Cardiac septum (tissue), 1 donor: ENCODE measurements around a stretch of chr10.

DNA sequence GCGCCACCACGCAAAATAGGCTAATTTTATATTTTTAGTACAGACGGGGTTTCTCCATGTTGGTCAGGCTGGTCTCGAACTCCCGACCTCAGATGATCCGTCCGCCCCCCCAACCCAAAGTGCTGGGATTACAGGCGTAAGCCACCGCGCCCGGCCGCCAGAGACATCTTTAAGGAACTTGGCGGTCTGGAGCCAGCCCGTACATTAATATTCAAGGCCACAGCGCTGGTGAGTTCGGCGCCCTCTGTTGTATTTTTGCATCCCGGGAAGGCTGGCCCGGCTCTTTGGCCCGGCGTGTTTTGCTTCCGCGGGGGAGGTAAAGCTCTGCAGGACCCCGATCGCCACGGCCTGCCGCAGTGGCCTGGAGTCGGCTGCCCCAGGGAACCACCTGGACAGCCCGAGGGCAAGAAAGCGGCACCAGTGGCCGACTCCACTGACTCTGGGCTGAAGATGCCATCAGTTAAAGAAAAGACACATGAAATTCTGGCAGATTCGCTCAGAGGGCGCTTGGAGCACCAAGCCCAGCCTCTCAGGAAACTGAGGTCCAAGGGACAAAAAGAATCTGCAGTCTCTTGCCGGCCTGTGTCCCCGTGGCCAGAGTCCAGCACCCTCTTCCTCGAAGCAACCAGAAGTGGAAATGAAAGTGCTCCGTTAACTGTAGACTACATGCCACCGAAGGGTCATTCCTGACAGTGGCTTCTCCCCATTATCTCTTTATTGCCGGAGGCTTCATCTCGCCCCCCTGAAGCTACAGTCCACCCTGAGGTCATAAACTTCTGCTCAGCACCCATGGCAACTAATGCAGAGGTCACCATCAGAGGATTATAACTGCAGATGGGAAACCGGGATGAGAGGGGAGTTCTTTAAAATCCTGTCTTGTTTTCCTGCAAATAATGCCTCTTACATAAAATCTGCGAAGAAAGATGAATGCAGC, 878 bp upstream of the CHST15 start:
- PRO-cap: unidirectional peak, minus-strand start at position 633 of the sequence

DNA sequence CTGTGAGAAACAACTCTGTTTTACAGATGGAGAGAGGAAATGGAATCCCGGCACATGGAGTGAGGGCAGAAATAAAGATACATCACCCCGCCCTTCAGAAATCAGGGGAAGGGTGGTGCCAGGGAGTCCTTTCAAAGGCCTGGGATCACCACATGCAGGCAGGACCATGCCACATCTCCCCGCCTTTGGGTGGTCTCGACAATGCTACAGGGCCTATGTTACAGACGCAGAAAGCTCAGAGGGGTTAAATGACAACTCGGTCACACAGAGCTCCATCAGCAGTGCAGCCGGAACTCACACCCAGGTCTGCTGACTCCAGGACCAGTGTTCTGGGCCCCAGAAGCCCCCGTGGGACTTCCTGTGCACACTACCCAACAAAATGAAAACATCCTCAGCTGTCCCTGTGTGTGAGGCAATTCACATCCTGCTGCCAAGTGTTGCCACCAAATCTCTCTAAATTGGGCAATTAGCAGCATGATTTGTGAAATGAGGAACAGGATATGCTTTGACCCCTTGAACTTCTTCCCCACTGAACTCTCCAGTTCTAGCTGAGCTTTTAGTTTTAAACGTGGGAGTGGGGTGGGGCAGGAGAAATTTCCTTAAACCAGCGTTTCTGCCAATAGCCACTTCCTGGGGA, 51.6 kb upstream of the CHST15 start:
- PRO-cap: no peak

GRCh38 chr10:124152526-124153793, 59.6 kb upstream of the CHST15 start:
- PRO-cap: no peak

- PRO-cap: no peak
Observed at GRCh38 chr10:124221929-124222431, 128.6 kb upstream of the CHST15 start.

DNA sequence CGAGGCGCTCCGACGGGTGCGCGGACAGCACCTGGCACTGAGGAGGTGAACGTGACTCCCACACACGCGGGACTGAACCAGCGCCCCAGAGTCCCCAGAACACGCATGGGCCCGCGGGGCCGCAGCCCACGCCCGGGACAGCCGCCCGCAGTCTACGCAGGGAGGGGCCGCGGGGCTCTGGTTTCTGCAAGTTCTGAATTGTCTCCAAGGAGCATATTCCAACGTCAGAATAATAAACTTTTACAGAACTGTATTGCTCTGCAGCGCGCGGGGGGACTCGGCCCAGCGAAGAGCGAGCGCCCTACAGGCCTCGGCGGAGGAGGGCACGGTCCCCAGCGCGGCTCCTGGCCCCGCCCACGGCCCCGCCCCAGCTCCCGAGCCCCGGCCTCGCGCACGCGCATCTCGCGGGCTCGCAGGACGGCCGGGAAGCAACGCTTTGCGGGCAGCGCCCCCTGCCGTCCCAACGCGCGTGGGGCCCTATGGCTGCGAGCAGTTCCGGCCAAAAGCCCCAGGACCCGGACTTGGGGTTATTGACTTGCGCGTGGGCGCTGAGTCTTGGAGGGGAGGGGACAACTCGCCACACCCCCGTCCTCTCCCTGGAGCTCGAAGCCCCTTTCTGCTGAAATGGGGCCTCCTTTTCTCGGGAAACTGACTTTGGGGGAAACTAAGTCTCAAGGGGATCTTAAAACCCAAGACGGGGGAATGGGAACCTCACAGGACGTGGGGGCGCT, 29.6 kb downstream of the OAT start:
- PRO-cap: unidirectional peak, minus-strand start at position 294 of the sequence

DNA sequence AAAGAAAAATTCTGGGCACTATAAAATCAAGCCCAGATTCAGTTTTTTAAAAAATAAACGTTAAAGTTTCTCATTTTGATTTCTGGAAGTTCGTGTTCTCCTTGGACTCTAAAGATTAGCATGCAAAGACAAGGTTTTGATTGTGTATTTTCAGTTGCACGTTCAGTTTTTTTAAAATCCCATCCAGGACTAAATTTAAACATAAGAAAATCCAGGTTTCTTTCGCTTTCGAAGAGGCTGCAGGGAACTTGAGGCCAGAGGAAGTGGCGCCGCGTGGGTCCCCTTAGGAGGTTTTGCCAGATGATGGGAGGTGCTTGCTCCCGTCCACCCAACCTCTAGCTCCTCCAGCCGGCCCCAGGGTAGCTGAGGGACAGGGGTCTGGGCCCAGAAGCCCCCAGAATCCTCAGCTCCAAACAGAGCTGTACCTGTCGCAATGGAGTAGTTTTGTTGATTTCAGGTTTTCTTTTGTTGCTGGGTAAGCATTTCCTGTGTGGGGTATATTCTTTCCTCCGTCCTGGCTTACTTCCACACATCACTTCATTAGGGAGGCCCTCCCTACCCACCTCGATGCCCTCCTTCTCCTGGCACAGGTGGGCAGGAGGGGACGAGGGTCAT, 32.4 kb downstream of the LHPP start:
- PRO-cap: no peak

DNA sequence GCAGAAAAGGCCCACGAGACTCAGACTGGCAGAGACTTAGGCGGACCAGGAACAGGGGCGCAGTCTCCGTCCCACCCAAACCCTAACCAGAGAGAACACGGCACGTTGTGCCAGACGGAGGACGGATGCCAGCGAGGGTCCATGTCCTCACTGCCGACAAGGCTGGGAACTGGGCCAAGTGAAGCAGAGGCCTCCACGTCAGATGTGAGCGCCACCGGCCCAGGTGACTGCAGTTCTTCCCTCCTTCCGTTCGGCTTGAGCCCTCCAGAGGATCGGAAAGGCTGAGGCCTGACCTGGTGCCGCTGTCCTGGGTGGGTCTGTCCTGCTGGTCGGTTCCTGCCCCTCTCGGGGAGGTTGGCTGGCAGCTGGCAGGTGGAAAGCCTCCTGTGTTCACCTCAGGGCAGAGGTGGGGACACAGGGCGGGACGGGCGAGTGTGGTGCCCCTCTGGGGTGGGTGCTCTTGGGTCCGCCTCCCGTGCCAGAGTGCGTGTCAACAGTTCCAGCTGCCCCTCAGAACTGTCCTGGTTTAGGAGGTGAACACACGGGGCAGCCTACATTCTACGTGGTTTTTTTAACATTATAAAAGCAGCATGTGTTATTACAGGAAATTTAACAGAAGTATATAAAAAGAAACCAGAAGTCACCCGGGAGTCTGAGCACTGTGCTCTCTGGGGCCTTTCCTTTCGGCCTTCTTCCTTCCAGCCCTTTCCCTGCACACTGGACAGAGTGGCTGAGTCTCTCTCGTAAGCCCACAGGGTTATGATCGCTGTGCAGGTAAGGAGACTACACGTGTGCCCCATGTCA, 126.7 kb downstream of the FAM53B start:
- PRO-cap: no peak

GRCh38 chr10:124648629-124649421, 95.4 kb downstream of the FAM53B start:
- PRO-cap: no peak

DNA sequence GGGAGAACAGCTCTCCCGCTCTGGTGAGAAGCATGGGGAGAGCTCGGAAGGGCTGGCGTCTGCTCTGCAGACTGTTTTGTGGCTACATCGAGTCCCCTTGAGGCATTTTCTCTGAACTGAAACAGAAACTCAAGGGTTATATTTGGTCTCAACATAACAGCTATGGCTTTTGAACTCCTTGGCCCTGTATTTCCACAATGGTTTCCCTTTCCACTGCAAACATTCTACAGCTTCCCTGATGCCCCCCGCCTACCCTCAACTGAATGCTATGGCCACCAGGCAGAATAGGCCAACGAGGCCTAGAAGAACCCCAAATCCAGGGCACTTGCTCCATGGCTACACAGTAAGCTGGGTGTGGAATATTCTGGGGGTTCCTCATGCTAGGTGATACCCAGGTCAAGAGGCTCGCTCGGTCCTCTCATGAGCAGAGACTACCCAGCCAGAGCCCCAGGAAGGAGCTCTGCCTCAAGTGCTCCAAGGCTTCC, 47.5 kb downstream of the FAM53B start:
- PRO-cap: no peak

- PRO-cap: no peak
Observed at GRCh38 chr10:124697612-124698148, 46.5 kb downstream of the FAM53B start.

DNA sequence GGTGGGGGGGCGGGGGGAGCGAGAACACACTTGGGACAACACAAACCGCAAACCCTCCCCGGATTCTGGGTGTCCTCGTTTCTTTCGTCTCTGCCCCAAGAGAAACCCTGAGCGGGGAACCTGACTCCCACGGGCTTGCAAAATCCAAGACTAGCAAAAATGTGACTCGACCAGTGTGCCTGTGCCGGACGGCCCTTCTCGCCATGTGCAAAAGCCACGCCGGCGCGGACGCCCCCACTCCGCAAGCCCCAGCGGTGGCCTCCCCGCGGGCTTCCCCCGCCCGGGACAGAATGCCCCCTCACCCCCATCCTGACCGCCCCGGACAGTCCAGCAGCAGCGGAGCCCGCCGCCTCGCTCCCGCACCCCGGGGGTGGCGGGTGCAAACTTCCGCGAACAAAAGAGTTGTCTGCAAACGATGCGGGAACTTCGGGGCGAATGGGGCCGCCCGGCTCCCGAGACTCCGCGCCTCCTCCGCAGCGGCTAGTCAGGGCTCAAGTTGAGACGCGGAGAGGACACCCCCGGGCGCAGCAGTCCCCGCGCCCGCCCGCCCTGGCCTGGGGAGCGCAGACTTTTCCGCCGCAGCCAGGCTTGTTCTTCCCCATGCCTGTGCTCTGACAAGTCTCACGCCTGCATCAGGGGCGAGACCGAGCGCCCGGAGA, 899 bp downstream of the FAM53B start:
- PRO-cap: no peak

DNA sequence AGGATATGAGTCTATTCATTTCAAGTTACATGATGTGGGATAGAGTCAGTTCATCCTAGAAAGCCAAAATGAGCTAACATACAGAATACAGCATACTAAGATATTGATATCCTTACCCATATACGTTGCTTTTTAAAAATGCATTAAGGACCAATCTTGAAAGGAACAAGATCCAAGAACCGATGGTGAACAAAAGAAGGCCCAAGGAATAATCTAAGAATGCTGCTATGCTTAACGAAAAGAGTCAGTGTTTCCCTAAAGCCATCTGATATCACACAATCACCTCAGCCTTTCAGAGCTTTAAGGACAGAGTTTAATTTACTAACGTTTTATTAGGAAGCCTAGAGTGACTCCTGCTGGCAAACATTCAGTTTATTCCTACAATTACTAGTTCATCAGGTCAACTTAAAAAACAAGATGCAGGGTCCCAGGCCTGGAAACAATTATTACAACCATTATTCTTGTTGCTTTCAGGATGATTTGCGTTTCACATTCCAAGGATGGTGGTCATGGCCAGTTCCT, 1.3 kb upstream of the FAM53B start:
- PRO-cap: no peak

DNA sequence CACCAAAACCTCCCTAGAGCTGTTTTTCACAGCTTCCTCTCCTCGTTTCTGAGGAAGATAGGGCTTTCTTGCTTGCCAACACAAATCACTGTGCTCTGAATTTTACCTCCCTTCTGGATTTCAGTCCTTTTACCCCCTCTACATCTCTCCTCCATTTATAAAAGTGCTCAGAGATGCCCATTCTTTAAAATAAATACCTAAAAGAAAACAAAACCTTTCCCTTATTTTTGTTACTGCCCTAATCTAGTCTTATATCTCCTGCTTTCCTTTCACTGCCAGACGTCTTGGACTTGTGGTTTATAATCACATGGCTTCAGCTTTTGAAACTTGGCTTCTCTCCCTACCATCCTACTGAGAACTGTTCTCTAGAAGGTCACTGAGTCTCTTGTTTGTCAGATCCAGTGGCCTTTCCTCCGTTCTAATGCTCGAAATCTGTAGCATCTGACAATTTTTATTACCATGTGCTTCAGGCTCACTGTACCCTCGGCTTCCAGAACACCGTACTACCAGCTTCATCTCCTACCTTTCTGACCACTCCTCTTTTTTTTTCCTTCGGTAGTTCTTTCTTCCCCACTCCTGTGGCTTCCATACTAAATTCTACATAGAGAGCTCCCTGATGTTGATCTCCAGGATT, 30.3 kb upstream of the ZRANB1 start:
- PRO-cap: no peak

GRCh38 chr10:124916618-124917618, 25.0 kb upstream of the ZRANB1 start:
- PRO-cap: bidirectional peak, plus-strand start at chr10:124916895, minus-strand start at chr10:124916704; bidirectional peak, plus-strand start at chr10:124917117, minus-strand start at chr10:124917073; unidirectional peak, plus-strand start at chr10:124917117

DNA sequence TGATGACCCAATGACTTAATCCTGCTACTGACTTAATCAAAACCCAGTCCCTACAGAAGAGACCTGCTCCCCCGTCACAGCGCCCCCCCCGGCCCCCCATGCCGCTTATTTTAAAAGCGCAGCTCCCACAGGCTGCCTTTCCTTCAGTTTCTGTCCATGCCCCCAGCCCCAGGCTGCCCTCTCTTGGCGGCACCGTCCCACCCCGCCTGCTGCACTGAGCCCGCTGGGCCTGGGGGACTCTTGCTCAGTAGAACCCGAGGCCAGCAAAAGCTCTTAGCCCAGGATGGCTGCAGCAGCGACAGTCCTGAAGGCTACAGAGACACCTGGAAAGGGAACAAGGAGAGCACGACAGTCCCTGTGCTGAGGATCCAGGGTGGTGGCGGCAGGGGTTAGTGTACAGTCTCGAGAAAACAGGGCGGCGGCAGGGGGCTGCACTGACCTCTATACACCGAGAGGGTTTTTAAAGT, 31.7 kb downstream of the CTBP2 start:
- PRO-cap: no peak

GRCh38 chr10:125054824-125055361, 27.0 kb upstream of the CTBP2 start:
- PRO-cap: no peak

- PRO-cap: no peak
Observed at GRCh38 chr10:125064879-125065797, 37.3 kb upstream of the CTBP2 start.

DNA sequence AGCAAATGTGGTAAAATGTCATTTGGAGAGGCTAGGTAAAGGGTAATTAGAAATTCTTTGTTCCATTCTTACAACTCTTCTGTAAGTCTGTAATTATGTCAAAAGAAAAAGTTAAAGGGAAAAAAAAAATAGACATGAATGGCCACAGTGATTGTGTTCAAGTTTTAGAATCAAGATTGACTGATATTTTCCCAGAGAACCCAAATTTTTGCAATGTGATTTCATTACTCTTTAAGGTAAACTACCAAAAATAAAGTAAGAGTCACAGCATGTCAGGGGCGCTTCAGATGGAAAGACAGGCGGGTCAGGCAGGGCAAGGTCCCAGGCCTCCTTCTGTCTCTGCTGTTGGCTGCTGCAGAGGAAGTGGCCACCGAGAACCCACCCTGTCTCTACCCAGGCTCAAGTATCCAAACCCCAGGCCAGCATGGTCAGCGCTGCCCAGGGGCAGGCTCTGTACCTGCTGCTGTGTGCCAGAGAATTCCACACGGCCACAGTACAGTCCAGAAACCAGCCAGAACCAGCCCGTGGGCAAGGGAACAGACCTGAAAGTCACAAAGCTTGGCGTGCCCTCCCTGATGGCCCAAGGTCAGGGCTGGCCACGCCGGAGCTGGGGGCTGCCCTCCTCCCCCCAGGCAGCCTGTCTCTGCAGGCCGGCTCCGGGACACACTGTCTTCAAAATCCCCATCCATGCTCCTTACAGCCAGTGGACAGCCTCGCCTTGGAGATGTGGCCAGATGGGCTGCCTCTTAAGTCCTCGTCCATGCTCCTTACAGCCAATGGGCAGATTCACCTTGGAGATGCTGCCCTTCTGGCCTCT, 53.9 kb upstream of the CTBP2 start:
- PRO-cap: no peak

DNA sequence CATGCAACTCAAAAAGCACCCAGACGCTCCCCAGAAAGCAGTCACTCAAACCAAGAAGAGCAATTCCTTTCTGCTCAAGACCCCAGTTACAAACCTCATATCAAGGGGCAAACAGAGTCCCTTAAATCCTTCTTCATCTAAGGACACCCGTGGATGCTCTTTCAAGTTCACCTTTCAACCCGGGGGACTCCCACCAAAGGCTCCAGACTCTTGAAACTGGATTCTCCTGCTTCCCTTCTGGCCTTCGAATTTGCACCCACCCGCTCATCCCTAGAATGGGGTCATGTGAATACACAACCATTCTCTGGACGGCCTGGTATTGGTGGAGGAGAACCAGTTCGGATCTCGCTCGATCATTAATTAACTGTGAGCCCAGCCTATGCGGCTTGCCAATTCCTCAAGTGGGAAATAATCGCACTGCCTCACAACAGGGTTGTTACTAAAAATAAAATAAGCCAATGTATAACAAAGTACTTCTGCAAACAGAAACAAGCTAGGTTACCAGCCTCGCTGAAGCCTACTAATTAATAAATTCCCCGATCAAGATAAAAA, 116.2 kb upstream of the CTBP2 start:
- PRO-cap: no peak

- PRO-cap: no peak
Observed at GRCh38 chr10:125149005-125150201, 121.5 kb upstream of the CTBP2 start.